GM23338 (cell line): ENCODE results near the gene BFAR.

GRCh38 chr16:14106274-14106652 lies 35.1 kb downstream of the MRTFB start:
- PRO-cap, result no peak
- RAMPAGE, long total RNA, result no peak

- PRO-cap, result unidirectional peak, plus-strand start at chr16:14301520; bidirectional peak, plus-strand start at chr16:14301719, minus-strand start at chr16:14301599
- RAMPAGE, long total RNA, result no peak
Measured at GRCh38 chr16:14301184-14301805, 230.2 kb downstream of the MRTFB start.

GRCh38 chr16:14505809-14506325 lies 124.2 kb downstream of the PARN start:
- PRO-cap, result no peak
- RAMPAGE, long total RNA, result no peak

- PRO-cap, result bidirectional peak, plus-strand start at chr16:14632915, minus-strand start at chr16:14632728
- RAMPAGE, long total RNA, result start-site peak on the plus strand at chr16:14632942-14632983, 782 and 44 reads in 2 replicates
Measured at GRCh38 chr16:14632513-14633161, at the start of gene BFAR. BFAR (plus strand) TSS chr16:14632951.

DNA sequence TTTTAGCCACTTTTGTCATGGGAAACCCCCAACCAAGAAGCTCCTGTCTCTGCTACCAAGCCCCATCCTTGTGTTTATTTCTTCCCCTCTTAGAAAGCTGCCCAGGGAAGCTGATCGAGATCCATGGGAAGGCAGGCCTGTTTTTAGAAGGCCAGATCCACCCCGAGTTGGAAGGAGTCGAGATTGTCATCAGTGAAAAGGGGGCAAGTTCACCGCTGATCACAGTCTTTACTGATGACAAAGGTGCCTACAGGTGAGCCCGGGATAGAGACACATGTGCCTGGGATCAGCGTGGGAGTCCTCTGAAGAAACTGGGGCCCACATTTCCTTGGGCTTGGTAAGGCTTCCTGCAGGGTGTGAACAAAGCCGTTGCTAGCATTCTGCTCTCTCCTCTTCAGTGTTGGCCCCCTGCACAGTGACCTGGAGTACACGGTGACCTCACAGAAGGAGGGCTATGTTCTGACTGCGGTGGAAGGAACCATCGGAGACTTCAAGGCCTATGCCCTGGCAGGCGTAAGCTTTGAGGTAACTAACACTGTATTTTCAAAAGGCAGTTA lies 42.8 kb downstream of the NOMO1 start:
- PRO-cap, result no peak
- RAMPAGE, long total RNA, result no peak

DNA sequence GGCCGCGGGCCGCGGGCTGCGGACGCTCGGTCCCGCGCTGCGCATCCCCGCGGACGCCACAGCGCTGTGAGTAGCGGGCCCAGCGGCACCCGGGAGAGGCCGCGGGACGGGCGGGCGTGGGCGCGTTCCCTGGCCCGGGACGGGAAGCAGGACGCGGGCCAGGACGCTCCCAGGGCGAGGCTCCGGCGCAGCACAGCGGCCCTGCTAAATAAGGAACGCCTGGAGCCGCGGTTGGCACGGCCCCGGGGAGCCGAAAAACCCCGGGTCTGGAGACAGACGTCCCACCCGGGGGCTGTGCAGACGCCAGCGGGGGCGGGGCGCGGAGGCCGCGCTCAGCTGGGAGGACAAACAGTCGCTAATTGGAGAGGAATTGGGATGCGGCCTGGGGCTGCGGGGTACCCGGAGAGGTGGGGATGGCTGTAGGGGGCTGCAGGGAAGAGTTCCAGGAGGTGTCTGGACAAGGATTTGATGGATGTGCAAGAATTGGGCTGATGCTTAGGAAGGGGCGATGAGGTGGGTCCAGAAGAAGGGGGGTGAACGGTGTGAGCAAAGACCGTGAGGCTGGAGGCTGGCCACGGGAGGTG lies 25.3 kb upstream of the NPIPA1 start:
- PRO-cap, result no peak
- RAMPAGE, long total RNA, result no peak

GRCh38 chr16:15016211-15016669 lies 39.6 kb downstream of the NTAN1 start:
- PRO-cap, result no peak
- RAMPAGE, long total RNA, result no peak

DNA sequence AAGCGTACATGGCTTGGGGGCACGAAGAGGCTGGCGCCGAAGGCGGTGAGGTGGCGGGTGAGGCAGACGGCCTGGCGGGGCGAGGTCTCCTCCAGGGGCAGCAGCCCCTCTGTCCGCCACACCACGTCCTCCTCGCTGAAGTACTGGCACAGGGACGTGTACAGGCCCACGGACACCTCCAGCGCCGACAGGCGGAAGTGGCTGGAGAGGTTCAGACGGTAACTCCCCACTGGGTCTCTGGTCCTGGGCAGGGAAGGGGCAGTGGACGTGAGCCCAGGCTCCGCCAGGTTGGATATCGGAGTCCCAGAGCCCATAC lies 36.1 kb upstream of the RRN3 start:
- PRO-cap, result no peak
- RAMPAGE, long total RNA, result no peak

DNA sequence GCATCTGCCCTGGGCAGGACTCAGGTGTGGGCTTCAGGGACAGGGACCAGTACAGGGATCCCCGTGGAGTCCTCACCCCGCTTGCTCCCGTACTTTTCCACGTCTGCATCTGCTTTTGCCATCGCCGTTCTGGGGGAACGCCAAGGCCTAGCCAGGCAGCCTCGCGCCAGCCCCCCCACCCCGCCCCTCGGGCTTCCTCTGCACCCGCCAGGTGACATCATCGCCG lies 48.4 kb upstream of the RRN3 start:
- PRO-cap, result unidirectional peak, minus-strand start at position 131 of the sequence
- RAMPAGE, long total RNA, result no peak

- PRO-cap, result unidirectional peak, plus-strand start at chr16:15154147; unidirectional peak, plus-strand start at chr16:15154348
- RAMPAGE, long total RNA, result no peak
Measured at GRCh38 chr16:15154010-15154526, 60.0 kb upstream of the RRN3 start.

DNA sequence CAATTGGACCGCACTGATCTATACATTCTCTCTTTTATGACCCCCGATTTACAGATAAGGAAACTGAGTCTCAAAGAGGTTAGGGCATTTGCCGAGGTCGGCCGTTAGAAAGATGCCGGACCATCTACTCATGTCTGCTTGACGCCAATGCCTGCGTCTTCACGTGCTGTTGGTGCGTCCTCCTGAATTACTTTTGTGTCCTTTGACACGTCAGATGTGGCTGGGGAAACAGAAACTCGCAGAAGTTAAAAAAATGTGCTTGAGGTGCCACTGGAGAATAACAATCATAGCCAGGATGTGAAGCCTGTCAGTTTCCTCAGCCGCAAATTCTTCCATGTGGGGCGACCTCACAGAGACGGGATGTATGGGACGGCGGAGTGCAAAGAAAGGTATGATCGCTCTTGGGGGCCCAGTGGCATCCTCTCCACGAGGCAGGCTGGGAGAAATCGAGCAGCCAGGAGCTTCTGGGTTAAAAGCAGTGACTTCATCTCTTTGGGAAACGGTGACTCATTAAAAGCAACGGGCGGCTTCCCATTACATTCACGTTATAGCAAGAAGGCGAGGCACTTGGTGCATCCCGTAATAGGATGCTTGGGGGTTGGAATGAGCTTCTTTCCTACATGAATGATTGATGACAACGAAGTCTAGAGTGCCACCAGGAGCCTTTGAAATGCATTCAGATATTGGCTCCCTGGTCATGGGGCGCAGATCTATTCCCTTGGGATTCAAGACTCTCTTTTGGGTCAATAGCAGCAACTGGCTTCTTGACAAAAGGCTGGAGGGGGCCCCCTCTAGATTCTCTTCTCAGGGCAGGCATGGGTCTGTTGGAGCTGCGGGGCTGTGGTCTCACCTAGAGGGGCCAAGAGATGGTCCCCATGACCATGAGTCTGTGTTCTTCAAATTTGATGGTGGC lies 67.9 kb downstream of the BMERB1 start:
- PRO-cap, result no peak
- RAMPAGE, long total RNA, result no peak

GRCh38 chr16:15573896-15574558 lies 68.9 kb downstream of the MARF1 start:
- PRO-cap, result no peak
- RAMPAGE, long total RNA, result no peak

GRCh38 chr16:15600261-15600745 lies 42.7 kb downstream of the MARF1 start:
- PRO-cap, result no peak
- RAMPAGE, long total RNA, result no peak

GRCh38 chr16:15601263-15601900 lies 41.6 kb downstream of the MARF1 start:
- PRO-cap, result no peak
- RAMPAGE, long total RNA, result no peak

DNA sequence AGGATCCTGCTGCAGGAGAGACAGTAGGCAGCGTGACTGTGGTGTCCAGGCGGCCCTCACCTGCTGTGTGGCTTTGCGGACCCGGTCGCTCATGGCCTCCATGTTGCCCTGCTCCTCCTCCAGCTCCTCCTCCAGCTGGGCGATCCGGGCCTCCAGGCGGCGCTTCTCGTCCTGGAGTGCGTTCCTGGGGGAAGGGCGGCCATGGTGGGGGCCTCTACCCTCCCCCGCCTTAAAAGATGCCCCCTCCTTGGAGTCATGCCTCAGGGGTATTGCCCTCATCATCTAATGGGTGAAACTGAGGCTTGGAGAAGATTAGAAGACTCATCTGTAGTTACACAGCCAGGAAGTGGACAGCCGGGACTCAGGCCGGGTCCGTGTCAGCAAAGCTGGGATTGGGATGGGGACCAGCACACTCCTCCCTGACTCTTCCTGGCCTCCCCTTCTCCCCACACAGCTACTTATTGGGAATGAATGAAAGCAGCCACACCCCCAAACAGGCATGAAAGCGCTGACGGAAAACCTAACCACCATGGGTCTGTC lies 68.3 kb downstream of the NDE1 start:
- PRO-cap, result no peak
- RAMPAGE, long total RNA, result no peak

DNA sequence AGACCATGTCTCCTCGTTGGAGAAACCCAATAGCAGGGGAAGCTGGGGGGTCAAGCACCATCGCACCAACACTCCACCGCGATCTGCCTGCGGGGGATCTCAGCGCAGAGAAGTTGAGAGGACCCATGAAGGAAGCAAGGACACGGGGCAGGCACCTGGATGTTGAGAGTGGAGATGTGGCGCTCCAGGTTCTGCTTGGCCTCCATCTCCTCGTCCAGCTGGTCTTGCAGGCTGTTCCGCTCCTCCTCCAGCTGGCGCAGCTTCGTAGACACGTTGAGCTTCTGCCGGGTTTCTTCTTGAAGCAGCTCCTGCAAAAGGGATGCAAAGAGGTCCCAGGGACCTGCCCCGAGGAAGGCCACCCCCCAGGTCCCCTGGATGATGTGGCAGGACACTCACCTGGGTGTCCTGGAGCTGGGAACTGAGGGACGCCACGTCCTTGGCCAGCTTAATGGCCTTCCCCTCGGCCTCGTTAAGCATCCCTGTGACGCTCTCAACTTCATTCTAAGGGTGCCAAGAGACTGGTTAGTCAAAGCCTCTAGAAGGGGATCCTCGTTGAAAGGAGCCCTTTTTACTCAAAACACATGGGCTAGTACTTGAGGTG lies 74.5 kb downstream of the NDE1 start:
- PRO-cap, result no peak
- RAMPAGE, long total RNA, result no peak

GRCh38 chr16:15854079-15854495 lies 2.7 kb downstream of the MYH11 start:
- PRO-cap, result no peak
- RAMPAGE, long total RNA, result no peak

DNA sequence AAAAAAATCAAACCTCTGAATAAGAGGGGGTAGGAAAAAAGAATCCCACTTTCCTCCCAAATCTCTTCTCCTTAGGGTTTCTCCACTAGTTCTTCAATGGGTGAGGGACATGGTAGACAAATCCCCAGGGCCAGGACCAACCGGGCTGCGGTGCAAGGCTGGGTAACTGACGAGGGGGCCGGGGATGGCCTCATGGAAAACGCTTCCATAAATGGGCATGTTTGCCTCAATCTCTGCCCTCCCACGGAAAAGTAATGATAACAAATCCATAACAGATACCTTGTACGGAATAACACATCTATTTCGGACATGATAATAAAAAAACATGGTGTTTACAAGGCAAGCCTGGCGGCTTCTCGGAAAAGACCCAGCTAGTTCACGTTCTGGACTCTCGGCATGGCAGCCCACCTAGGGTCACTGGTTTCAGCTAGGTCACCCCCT lies 2.0 kb downstream of the MYH11 start:
- PRO-cap, result no peak
- RAMPAGE, long total RNA, result no peak

DNA sequence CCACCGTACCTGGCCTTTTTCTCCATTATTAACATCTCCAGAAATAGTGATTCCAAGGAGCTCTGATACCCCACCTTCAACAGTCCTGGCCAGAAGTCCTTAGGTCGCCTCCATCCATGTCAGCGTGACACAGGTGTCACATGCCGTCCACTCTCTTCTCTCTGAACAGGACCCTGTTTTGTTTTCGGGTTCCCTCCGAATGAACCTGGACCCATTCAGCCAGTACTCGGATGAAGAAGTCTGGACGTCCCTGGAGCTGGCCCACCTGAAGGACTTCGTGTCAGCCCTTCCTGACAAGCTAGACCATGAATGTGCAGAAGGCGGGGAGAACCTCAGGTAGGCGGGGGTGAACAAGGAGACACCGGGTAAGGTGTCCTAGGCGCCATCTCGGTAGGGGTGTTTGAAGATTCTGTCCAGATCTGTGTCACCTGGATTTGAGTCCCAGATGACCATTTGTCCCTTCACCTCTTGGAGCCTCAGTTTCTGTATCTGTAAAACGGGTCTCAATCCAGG lies 86.9 kb downstream of the ABCC6 start:
- PRO-cap, result no peak
- RAMPAGE, long total RNA, result no peak

DNA sequence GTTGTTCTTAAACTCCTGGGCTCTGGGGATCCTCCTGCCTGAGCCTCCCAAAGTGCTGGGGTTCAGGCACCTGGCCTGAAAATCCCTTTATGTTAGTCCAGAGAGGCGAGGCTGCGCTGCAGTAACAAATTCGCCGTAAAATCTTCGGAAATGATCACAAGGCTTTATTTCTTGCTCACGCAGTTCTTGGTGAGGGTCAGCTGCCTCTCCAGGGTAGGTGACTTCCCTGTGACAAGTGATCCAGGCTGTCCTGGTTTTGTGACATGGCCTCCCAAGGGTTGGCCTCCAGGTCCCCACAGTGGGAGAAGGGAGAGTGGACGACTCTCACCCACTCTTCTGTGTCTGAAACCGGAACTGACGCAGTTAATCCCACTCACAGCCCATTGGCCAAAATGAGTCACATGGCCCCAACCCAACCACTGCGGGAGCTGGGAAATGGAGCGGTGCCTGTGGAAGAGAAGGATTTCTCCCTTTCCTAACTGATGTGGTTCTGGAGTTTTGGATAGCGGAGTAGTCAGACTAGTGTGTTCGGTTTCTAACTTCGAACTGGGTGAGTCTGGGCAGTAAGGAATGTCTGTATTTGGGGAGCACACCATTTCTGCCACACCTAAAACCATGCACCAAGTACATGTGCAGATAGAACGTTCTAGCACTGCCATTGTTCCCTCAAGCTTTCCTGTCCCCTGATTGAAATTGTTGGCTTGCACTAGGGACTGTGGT lies 79.4 kb downstream of the ABCC6 start:
- PRO-cap, result no peak
- RAMPAGE, long total RNA, result no peak